ENCODE data around the gene MYOG.

- PRO-cap, result no peak
Measured at GRCh38 chr1:202148061-202148940, 3.8 kb upstream of the ARL8A start.

DNA sequence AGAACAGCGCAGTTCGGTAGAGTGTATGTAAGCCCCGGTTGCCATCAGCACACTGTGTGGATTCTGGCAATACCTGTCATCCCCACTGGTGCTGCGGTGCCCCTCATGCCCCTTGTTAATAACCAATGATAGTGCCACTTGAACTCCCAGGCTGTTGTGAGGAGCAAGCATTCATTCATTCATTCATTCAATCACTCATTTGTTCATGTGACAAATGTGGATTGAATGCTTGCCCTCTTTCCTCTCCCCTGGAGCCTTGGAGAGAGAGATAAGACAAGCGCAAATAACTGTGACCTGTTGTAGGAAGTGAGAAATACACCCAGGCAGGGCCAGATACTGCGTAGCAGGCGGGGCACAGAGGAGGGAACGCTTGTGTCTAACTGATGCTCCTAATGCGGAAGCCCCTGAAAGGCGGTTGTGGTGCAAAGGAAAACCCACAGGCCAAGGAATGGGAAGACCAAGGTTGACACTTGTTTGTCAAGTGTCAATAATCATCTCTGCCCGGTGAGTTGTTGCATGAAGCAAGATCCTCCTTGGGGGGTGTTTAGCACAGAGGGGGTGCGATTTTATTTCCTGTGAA lies 9.9 kb downstream of the LGR6 start:
- PRO-cap, result no peak

- PRO-cap, result no peak
Measured at GRCh38 chr1:202235769-202236858, 42.5 kb downstream of the LGR6 start.

DNA sequence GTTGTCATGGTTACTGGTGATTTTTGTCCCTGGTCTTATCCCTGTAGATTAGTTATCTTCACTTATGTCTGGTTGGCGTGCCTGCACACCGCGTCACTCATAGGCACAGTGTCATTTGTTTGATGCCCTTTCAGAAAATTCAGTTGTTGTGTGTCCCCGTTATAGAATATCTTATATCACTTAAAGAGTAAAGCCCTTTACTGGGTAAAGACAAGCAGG lies 801 bp downstream of the PPP1R12B start:
- PRO-cap, result no peak

GRCh38 chr1:202509108-202509625 lies 160.7 kb downstream of the PPP1R12B start:
- PRO-cap, result no peak

DNA sequence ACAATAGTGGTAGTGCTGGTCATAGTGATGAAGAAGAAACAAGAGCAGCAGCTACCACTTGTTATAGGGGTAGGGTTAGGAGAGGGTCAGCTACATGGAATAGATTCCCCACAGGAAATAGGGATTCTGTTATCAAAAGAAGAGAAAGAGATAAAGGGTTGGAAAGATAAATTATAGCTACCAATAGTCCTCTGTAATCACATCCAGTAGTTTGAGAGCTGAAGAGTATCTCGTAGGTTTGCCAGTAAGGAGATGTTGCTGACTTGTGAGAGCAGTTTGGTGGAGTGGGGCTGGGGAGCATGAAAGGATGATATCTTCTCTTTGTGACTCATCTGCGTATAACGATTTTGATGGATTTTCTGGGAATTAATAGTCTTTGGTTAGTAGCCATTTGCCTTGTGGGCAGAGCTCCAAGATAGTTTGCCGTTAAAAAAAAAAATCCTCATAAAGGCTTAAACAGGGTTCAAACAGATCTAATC lies 167.7 kb downstream of the PPP1R12B start:
- PRO-cap, result no peak

GRCh38 chr1:202623021-202623386 lies 87.2 kb downstream of the SYT2 start:
- PRO-cap, result no peak

- PRO-cap, result no peak
Measured at GRCh38 chr1:202756058-202756823, 46.0 kb upstream of the SYT2 start.

DNA sequence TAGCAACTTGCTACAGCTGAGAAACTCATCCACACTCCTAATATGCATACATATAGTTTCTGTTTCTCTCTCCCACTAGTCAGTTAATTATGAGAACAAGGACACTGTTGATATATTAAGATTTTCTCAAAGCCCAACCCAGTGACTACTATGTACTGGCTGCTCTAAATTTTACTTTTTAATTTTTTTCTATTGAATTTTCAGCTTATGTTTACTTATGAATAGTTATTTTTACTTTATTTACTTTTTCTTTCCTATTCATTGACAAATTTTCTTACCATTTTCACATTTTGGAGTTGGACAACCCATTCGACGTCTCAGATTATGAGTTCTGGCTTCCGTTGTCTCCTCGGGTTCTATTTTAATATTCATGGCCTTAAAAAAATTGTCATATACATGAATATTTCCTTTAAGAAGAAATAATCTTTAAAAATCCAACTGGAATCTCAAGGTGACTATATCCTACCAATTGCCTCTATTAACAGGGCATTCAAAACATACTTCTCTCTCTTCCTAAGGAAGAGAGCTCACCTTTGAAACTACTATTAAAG lies 44.4 kb downstream of the KDM5B start:
- PRO-cap, result no peak

- PRO-cap, result no peak
Measured at GRCh38 chr1:202911459-202911961, 15.5 kb downstream of the KLHL12 start.

DNA sequence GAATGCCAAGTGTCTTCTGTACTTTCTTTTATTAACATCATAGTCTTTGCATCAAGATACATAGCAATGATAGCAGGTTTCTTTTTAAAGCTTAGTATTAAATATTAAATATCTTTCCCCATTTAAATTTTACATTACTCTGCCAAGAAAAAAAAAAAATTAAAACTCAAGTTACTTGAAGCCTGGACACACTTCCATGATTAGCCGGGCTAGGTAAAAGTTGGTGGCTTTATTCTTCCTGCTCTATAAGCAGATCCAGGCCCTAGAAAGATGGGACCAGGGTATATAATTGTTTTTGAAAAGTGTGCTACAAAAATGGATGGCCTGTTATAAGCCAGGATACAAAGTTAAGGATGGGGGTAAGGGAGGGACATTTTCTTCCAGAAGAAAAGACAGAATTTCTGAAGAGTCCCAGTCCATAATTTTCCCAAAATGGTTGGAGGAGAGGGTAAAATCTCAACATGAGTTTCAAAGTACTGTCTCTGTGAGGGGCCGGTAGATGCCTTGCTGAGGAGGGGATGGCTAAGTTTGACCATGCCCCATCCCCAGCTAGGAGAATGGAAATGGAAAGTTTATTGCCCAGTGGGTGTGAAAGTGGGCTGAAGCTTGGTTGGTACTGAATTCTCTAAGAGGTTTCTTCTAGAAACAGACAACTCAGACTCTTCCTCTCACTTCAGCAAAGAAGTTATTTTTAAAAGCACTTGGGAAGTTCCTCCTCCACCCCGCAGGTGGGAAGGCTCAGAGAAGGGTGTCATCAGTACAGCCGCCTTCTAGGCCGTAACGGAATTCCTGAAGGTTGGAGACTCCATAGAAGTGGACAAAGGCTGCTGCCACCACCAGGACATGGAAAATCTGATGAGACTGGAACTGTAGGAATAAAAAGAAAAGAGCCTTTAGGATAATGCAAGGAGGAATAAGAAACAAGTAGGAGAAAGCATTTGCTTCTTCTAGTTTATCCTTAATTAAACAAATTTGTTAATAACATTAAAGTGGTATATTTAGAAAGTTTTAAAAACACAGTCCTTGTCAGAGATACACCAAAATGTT lies 14.1 kb upstream of the KLHL12 start:
- PRO-cap, result no peak

- PRO-cap, result no peak
Measured at GRCh38 chr1:202966305-202967149, 530 bp downstream of the CYB5R1 start.

GRCh38 chr1:203008275-203008912 lies 1.2 kb downstream of the TMEM183A start:
- PRO-cap, result no peak

DNA sequence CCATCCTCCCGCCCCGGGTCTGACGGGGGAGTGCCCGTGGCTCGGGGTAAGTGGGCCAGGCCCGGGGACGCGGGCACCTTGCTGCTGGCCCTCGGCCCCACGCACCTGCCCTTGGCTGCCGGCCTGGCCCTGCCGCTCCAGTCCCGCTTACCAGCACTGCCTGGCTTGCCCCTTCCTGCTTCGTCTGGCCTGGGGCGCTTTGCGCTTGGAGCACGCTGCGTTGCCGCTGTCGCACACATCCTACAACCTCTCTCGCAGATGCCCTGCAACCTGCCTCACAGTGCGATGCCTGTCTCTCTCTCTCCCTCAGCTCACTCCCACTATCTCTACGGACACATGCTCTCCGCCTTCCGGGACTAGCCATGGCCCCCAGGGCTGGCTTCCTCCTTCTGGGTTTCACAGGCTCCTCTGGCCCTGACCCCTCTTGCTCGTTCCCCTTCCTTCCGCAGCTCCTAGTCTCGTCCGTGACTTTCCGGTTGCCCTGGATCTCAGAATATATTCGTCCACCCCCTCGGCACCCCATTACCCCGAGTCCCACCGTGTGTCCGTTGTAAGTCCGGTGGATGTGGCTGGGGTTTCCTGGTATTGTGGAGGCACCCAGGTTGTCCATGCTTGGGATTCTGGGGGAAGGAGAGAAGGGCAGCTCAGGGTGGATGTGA lies 9.7 kb downstream of the MYOG start:
- PRO-cap, result no peak

- PRO-cap, result no peak
Measured at GRCh38 chr1:203085960-203086685, at the start of gene MYOG. Gene MYOG (minus strand): TSS chr1:203086012.

DNA sequence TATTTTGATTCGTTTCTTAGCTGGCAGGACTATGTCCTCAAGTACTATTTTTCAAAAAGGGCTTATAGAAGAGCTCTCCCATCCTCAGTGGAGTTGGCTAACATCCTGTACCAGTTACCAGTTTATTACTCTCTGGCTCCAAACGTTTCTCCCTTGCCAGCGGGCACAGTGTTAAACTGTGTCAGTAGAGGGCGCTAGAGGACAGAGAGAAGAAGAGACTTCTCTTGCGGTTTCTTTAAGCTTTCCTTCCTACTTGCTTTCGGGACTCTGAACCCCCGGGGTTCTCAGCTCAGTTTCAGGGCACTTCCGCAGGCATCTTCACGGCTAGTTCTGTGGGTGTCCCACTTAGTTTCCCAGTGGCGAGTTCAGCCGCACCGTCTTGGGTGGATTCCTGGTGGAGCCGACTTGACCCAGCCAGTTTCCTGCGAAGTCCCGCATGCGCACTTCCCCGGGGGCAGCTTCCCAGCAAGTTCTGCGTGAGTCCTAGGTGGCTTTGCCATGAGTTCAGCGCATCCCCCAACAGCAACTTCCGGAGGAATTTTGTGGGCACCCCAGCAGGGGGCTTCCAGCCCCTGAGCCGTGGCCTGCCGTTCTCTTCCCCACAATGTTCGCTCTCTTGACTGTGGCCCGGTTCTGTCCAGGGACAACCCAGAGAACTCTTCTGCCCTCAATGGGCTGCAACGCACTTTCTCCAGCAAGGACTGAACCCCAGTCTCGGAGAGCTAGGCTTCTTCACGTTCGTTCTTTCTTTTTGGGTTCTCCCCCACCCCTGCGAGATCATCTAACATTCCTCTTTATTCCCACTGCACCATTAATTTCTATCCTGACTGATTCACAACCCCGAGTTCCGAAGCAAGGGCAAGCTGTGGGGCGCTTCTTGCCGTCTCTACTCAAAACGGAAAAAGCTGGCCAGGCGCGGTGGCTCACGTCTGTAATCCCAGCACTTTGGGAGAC lies 37.8 kb upstream of the BTG2 start:
- PRO-cap, result no peak

DNA sequence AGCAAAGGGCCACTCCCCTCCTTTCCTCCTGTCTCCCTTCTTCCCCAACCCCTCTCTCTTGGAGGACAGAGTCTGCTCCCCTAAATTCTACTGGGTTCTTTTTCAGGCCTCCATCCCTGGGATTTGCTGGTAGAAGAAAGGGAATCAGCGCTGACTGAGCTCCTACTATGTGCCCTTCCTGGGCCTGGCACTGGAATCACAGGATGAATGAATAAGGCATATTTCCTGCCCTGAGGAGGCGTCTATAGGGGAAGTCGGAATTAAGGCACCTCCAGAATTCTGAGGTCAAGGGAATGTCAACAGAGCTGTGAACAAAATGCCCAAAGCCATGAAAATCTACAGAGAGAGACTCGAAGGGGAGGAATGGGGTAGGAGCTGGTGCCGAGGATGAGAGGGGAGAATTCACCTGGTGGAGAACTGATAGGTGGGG lies 17.4 kb upstream of the BTG2 start:
- PRO-cap, result no peak

DNA sequence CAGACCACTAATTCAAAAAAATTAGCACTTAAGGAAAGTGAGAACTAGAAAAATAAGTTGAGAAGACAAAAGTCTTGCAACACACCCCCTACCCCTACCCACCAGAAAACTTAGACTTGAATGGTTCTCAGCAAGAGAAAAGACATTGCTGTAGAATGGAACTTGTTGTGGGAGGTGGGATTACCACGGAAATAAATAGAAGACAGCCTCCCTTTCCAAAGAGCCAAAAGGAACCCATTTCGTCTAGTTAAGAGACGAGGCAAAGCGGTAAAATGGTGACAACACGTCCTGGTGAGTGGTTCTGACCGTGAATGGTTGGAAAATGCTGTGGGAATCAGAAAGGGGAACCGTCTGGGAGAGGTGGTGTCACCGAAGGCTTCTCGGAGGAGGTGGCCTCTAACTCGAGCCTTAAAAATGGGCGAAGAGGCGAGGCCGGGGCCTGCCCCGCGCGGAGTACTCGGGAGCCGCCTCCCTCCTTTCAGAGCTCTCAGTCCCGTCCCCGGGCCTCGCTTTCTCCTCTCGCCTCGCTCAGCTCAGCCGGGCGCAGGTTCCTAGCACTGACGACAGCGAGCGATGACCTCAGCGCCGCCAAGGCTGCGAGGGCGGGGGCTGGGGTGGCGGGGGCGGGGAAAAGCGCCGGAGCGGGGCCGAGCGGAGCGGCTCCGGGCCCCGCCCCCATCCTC lies 427 bp upstream of the BTG2 start:
- PRO-cap, result bidirectional peak, plus-strand start outside the sequence, minus-strand start at position 575 of the sequence

DNA sequence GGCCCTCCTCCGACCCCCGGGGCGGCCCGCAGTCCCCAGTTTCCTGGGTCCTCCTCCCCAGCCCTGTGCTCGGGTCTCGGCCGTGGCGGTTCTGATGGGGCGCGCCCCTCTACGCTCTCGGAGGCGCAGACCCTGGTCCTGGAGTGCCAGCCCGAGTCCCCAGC lies 427 bp downstream of the BTG2 start:
- PRO-cap, result no peak

- PRO-cap, result no peak
Measured at GRCh38 chr1:203307593-203308371, 2.5 kb downstream of the BTG2 start.

Measured in SEM (cell line).